AG04450 (cell line): ENCODE results near the genes BRINP3, CDC73 and F13B.

GRCh38 chr1:186681111-186681601 lies 933 bp upstream of the PTGS2 start:
- CAGE, long polyA plus RNA = no peak
- RRBS = no CpG with 5 or more reads among the region's 10 CpGs

DNA sequence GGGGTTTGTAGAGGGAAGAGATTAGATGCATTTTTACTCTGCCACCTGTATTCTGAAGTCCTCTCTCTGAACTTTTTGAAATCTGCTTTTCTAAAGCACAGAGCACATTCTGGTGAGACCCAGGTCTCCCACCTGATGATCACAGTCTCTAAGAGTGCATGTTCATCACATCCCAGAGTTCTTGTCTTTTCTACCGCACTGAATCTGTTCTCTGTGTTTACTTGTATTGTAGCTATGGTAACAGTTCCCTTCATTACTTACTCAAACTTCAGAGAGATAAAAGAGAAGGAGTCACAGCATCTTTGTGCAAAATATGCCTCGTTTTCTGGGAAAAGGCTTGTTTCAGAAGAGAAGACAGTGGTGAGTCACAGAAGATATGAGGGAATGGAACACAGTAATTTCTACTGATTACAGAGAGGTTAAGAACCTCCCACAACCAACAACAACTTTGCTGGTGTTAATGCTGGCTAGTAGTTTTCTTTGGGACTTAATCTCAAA lies 580.6 kb downstream of the PLA2G4A start:
- CAGE, long polyA plus RNA = no peak
- RRBS = no CpG with 5 or more reads among the region's 2 CpGs

GRCh38 chr1:189762621-189763002 lies 715.1 kb downstream of the BRINP3 start:
- CAGE, long polyA plus RNA = no peak
- RRBS = no CpG with 5 or more reads among the region's 9 CpGs

- CAGE, long polyA plus RNA = no peak
- RRBS = no CpG with 5 or more reads among the region's 5 CpGs
These were observed at the start of gene BRINP3 for GRCh38 chr1:190477468-190478043. Gene BRINP3 (minus strand): TSS chr1:190477864.

- CAGE, long polyA plus RNA = no peak
- RRBS = no CpG with 5 or more reads among the region's 13 CpGs
These were observed 58.9 kb upstream of the RGS1 start for GRCh38 chr1:192516222-192517513.

GRCh38 chr1:192580210-192580735 lies 4.7 kb downstream of the RGS1 start:
- CAGE, long polyA plus RNA = no peak

GRCh38 chr1:192788172-192788742 lies 20.6 kb upstream of the RGS2 start:
- CAGE, long polyA plus RNA = no peak
- RRBS = no CpG with 5 or more reads among the region's 9 CpGs

DNA sequence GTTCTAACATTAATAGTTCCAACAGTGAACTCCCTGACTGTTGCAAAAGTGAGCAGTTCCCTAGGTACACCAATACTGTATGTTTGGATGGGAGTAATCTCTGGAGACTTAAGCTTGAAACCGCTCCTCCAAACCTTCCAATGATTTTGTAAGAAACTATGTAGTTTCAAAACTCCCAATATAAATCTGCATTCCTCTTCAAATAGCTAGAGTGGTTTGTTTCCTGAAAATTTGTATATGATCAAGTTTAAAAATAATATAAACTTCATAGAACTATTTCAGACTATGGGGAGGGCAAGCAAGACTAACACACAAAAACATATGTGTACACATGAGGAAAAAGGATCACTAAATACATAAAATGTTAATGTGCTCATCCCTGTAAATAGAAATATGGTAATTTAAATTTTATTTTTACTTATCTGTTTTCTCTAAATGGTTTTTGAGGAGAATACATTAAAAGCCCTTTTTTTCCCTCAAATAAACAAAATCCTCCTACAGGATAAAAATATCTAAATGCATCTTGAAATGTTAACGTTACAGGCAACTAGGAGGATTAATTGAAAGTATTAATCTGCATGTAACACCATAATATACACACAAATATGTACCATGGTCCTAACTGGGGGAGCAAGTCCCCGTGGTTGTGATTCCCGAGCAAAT lies 45.9 kb downstream of the UCHL5 start:
- CAGE, long polyA plus RNA = no peak
- RRBS = no CpG with 5 or more reads among the region's 4 CpGs

DNA sequence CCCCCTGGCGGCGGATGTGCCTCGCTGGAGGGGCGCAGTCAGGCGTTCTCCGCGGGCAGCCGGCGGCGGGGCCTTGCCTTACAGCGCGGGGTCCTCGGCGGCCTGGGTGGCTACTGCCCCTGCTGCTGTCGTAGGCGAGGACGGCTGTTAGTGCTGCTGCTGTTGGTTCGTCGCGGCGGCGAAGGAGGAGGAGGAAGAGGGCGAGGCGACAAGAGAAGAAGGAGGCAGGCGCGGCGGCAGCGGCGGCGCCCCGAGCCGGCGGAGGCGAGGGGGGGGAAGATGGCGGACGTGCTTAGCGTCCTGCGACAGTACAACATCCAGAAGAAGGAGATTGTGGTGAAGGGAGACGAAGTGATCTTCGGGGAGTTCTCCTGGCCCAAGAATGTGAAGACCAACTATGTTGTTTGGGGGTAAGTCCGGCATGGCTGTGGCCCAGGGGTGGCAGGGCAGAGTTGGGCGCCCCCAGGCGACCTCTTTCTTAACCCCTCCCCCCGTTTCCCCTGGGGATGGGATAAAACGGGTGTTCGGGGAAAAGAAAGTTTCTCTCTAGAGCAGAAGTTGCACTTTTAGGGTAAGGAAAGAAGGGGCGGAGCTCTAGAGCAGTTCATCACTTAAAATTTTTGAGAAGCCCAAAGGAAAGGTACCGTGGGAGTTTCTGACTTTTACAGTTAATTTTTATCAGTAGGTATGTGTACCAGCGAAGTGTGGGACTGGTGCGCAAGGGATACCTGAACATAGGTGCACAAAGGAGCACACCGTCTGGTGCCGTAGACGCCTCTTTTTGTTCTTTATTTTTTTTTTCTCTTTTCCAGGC lies at the start of gene CDC73:
Gene CDC73 (plus strand): TSS at position 110 of the 814 bp plus-strand sequence.
- CAGE, long polyA plus RNA = start-site peak on the plus strand centred at position 165 of the sequence, 222 bp wide, 563 and 488 reads in 2 replicates
- RRBS = no CpG with 5 or more reads among the region's 53 CpGs

- CAGE, long polyA plus RNA = no peak
- RRBS = no CpG with 5 or more reads among the region's 4 CpGs
These were observed 19.8 kb downstream of the CDC73 start for GRCh38 chr1:193141545-193142135.

- CAGE, long polyA plus RNA = no peak
- RRBS = no CpG with 5 or more reads among the region's 6 CpGs
These were observed 262.6 kb upstream of the B3GALT2 start for GRCh38 chr1:193448627-193449710.

DNA sequence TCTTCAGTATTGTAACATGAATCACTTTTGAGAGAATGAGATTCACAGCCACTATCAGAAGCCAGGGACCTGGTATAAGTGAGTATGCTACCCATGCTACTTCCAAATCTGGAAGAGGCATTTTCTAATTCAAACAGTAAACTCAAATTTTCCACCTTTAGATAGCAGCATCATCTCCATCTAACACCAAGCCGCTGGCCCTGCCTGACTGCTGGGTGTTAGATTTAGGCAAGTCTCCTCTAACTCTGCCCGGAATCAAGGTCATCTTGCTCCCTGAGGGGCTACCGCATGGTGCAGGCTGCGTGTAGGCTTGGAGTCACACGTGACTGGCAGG lies 882.9 kb upstream of the B3GALT2 start:
- CAGE, long polyA plus RNA = no peak
- RRBS = no CpG with 5 or more reads among the region's 5 CpGs

GRCh38 chr1:194858495-194859241 lies 1672.3 kb upstream of the B3GALT2 start:
- CAGE, long polyA plus RNA = no peak
- RRBS = no CpG with 5 or more reads among the region's 31 CpGs

DNA sequence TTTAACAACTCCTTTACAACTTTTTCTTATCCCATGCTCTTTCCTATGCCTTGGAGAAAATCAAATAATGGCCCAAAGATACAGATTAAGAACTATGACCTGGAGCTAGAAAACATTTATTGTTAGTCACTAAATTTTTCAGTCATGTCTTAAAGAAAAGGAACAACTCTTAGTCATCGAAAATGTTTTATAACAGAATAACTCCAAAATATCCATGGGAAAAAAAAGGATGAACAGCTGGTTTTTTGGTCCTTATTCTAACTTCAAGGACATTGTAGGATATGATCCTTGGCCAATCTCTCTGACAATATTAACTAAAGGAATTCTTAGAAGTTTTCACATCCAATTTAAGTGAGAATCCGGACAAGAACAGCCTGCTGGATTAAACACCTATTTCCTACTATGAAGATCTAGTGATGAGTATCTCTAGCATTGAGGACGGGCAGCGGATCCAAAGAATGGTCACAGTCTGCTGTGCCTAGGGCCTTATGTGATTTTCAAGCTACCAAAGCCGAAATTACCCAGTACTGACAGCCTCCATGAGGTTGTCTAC lies 1696.7 kb downstream of the KCNT2 start:
- CAGE, long polyA plus RNA = no peak
- RRBS = no CpG with 5 or more reads among the region's 5 CpGs

- CAGE, long polyA plus RNA = no peak
- RRBS = no CpG with 5 or more reads among the region's 2 CpGs
These were observed 169.8 kb downstream of the KCNT2 start for GRCh38 chr1:196438344-196438838.

- CAGE, long polyA plus RNA = no peak
- RRBS = no CpG with 5 or more reads among the region's 1 CpG
These were observed 7.7 kb downstream of the CFH start for GRCh38 chr1:196659558-196659842.

- CAGE, long polyA plus RNA = no peak
These were observed 386 bp upstream of the CFHR4 start for GRCh38 chr1:196887501-196887831.

- CAGE, long polyA plus RNA = no peak
- RRBS = 88% methylated on average over 7 of the region's 30 CpGs
These were observed 10.1 kb upstream of the CFHR2 start for GRCh38 chr1:196933329-196934043.

DNA sequence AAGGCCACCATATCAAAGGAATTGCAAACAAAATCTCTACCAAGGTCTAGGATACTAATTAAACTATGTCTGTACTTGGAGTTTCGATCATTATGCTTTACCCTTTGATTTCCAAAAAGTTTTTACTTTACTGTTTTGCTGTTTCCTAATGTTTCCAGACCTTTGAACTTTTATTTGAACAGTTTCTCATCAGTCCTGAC lies 955 bp downstream of the CFHR2 start:
- CAGE, long polyA plus RNA = no peak
- RRBS = no CpG with 5 or more reads among the region's 1 CpG

DNA sequence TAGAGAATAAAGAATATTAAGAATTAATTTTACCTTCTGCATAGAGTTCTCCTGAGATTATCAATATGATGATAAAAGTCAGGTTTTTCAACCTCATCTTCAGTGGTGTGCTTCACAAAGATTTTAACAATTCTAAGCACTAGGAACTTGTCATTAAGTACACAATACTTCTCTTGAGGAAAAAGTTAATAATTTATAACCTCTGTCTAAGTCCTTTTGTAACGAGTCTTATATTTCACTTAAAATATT lies at the start of gene F13B:
Gene F13B (minus strand): TSS at position 134 of the 249 bp plus-strand sequence.
- CAGE, long polyA plus RNA = no peak
- RRBS = no CpG with 5 or more reads among the region's 1 CpG